AG04450 (cell line): ENCODE data around the gene IFI6.

DNA sequence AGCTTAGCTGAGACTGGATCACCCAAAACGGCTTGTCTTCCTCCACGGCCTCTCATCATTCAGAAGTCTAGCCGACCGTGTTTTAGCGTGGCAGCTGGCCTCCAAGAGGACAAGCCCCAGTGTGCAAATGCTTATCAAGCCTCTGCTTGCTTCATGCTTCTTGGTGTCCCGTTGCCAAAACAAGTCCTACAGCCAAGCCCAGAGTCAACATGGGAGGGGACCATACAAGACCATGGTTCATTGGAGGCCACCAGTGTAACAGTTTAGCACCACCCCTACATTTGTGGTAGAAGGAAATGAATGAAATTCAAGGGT is 10.6 kb upstream of the KDF1 start:
- CAGE, long polyA plus RNA, result no peak
- RRBS, result no CpG with 5 or more reads among the region's 6 CpGs

GRCh38 chr1:27005571-27006100 is 7.0 kb downstream of the TENT5B start:
- CAGE, long polyA plus RNA, result no peak
- RRBS, result no CpG with 5 or more reads among the region's 12 CpGs

DNA sequence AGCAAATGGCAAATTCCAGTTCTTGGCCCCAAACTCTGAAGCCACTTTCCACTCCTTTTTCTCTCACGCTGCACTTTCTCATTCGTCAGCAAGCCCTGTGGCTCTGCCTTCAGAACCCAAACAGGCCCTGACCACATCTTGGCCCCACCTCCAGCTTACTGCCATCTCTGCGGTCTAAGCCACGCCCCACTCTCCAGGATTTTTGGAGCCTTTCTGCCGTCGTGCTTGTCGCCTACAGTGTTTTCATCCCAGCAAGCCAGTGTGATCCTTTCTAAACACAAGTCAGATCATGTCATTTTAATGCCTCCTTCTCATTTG is 14.4 kb upstream of the TENT5B start:
- CAGE, long polyA plus RNA, result no peak
- RRBS, result no CpG with 5 or more reads among the region's 7 CpGs

DNA sequence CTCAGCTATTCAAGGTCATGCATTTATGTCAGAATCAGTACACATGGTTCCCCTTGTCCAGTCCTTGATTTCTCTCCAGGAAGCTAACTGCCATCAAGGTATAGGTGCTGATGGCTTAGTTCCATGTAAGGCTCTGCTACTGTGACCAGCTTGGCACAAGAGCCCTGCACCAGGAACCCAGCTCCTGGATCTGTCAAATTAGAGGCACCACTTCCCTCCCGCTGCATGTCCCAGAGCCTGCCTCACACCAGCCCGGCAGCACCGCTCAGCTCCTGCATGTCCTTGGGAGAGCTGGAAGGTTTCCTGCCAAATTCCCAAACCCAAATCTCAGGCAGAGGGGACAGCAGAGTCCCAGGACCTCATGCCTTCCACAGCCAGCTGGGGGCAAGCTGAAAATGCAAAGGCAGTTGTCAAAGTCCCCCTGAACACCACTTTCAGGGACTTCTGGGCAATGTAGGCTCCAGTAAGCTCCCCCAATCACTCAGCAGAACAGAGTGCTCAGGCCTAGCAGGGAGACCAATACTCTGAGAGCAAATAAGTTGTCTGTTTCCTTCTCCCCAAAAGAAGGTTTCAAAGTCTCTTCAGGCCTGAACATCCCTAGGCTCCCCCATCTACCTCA is 2.3 kb downstream of the SLC9A1 start:
- CAGE, long polyA plus RNA, result no peak
- RRBS, result no CpG with 5 or more reads among the region's 3 CpGs

- CAGE, long polyA plus RNA, result no peak
- RRBS, result no CpG with 5 or more reads among the region's 9 CpGs
These were observed 37.0 kb upstream of the SLC9A1 start for GRCh38 chr1:27191761-27192512.

DNA sequence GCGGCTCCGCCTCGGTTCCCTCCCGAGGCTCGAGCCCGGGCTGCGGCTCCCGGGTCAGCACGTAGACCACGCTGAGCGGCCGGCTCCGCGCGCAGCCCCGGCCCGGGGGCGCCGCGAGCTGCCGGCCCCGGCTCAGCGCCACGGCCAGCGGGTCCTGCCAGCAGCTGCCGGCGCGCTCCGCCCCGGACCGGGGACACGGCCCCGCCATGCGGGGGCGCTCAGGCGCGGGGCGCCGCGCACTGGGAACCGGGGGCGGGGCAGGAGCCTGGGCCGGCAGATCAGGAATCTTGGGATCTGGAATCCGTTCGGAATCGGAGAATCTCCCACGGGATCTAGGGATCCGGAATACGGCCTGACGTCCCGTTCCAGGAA is 385 bp downstream of the MAP3K6 start:
- CAGE, long polyA plus RNA, result no peak
- RRBS, result 2% methylated on average over 29 of the region's 51 CpGs

DNA sequence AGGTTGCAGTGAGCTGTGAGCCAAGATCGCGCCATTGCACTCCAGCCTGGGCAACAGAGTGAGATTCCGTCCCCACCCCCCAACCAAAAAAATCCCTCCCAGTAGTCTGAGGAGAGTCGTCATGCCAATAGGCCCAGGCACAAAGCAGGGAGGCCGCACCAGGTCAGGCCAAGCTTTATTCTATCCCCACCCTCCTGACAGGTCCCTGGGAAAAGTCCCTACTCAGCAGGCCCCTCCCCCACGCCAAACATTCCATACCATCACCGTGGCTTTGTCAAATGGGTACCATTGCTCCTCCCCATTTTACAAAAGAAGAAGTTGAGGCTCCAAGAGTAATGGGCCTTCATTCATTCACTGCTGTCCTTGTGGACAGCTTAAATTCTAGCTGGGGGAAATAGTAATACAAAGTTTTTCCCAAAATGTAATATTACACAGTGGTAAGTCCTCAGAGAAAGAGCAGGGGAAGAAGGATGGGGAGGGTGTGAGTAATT is 5.4 kb downstream of the GPR3 start:
- CAGE, long polyA plus RNA, result no peak
- RRBS, result no CpG with 5 or more reads among the region's 7 CpGs

DNA sequence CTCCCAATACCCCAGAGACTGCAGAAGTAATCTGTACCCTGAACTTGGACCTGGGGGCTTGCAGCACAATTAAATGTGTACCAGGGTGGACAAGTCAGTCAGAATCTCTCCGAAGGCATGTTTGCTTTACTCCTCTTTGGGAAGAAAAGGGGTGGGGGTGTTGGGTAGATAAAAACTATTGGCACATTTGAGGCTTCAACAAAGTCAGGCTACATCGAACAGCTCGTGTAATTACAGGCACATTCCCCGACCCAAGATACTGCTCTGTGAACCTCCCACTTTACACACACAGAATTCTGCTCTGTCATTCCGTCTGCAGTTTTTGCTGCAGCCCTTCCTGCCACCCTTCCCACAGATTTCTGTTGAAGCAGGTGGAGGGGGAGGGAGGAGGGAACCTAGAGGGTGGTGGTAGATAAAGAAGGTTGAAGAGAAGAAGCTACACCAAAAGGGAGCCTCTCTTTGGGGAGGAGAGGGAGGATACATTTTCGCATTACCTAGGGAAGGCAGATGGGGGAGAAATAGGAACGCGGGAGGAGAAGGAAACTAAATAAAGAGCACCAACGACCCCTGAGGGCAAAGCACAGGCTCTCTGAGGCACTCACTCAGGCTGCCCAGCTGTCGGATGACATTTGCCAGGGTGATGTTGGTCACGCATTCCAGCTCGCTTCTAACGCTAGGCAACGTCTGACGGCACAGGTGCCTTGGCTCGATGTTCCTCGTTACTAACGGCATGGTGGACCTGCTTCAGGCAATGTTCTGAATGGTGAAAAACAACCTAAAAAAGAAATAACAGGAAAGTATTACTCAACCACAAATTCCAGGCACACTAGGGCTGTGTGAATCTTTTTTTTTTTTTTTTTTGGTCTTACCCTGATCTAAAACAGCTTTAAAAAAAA is 36.0 kb downstream of the GPR3 start:
- CAGE, long polyA plus RNA, result no peak
- RRBS, result no CpG with 5 or more reads among the region's 18 CpGs

DNA sequence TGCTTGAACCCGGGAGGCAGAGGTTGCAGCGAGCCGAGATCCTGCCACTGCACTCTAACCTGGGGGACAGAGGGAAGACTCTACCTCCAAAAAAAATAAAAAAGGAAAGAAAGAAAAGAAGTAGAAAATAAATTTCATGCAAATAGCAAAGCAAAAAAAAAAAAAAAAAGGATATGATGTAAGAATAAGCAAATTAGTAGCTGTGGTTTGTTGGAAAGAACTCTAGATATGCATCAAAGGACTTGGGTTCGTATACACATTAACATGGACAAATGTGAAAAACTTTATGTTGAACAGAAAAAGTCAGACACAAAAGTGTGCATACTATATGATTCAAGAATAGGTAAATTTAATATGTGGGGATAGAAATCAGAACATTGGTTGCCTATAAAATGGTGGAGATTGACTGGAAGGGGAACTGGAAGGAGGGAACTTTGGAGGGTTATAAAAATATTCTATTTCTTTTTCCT is 11.8 kb downstream of the WASF2 start:
- CAGE, long polyA plus RNA, result no peak
- RRBS, result no CpG with 5 or more reads among the region's 4 CpGs

- CAGE, long polyA plus RNA, result no peak
- RRBS, result no CpG with 5 or more reads among the region's 7 CpGs
These were observed 30.7 kb upstream of the WASF2 start for GRCh38 chr1:27520417-27521223.

GRCh38 chr1:27532428-27532830 is 42.5 kb upstream of the WASF2 start:
- CAGE, long polyA plus RNA, result no peak
- RRBS, result no CpG with 5 or more reads among the region's 9 CpGs

- CAGE, long polyA plus RNA, result no peak
- RRBS, result no CpG with 5 or more reads among the region's 15 CpGs
These were observed 45.6 kb upstream of the WASF2 start for GRCh38 chr1:27535183-27536432.

DNA sequence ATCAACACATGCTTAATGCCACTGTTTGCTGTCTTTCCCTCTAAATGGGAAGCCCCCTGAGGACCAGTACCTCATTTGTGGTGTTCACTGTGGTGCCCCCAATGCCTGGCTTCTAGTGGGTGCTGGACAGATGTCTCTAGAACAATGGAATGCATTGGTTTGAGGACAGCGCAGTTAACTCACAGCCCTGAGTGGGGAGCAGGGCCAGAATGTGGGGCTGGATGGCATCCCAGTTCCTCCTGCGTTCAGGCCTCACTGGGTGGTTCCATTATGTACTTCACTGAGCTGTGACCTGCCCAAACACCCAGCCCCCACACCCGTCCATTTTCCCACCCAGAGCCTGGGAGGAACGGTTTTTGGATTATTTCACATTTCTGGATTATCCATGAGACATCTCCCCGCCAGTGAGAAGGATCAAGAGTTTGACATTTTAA is 55.2 kb upstream of the WASF2 start:
- CAGE, long polyA plus RNA, result no peak
- RRBS, result no CpG with 5 or more reads among the region's 5 CpGs

DNA sequence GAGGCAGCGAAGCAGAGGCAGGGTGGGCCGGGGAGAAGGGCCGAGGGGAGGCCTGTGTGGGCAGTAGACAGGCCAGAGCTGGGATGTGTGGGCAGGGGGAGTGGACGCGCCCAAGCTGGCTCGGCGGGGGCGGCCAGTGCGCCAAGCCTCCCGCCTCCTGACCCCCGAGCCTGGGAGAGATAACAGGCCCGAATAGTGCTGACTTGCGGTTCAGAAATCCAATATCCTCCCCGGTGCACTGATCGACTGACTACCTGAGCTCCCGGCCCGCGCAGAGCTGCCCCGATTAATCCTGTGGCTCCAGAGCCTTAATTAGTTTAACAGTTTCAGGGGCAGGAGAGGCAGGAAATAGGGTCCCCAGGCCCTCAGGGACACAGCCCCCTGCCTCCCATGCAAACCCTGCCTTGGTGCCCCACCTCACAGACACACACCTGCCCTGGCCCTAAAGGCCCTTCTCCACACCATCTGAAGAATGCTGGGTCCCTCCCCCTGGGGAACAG is 41.8 kb downstream of the AHDC1 start:
- CAGE, long polyA plus RNA, result no peak
- RRBS, result no CpG with 5 or more reads among the region's 19 CpGs

GRCh38 chr1:27592479-27593207 is 11.3 kb downstream of the AHDC1 start:
- CAGE, long polyA plus RNA, result no peak
- RRBS, result no CpG with 5 or more reads among the region's 21 CpGs

DNA sequence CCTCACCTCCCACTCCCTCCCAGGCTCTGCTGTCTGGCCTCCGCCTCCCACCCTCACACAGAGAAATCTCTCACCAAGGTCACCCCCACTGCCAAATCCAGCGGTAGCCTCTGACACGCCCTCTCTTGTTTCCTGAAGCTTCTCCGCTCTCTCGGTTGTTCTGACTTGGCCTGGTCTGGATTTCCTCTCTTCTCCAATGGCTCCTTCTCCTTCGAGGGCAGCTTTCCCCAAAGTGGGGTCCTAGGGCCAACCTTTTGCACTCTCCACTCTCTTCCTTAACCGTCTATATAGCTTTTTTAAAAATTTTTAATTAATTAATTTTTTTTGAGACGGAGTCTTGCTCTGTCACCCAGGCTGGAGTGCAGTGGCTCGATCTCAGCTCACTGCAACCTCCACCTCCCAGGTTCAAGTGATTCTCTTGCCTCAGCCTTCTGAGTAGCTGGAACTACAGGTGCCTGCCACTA is 15.0 kb upstream of the AHDC1 start:
- CAGE, long polyA plus RNA, result no peak
- RRBS, result no CpG with 5 or more reads among the region's 9 CpGs

GRCh38 chr1:27635437-27636028 is 548 bp upstream of the FGR start:
- CAGE, long polyA plus RNA, result no peak
- RRBS, result no CpG with 5 or more reads among the region's 7 CpGs

GRCh38 chr1:27672017-27672740 is at the start of gene IFI6:
IFI6 (minus strand) TSS chr1:27672192.
- CAGE, long polyA plus RNA, result start-site peak on the minus strand at chr1:27672197-27672233, 51 and 43 reads in 2 replicates
- RRBS, result 25% methylated on average over 1 of the region's 10 CpGs

DNA sequence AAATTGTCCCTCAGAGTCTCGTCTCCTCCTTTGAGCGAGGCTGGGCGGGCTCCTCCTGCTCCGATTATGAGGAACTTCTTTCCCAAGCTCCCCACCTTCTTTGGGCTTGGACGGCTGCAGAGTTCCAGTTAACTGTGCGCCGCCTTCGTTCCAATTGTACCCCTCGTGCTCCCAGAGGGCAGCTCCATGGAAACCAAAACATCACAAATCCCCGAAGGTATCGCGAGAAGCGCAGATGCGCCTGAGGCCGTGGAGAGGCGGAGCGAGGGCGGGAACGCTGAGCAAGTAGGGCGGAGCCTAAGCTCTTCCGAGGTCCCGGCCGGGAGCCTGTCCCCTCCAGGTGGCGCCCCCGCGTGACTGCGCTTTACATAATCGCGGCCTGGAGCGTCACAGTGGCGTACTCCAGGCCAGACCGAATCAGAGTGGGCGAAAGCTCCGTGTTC is 317 bp upstream of the FAM76A start:
- CAGE, long polyA plus RNA, result no peak
- RRBS, result no CpG with 5 or more reads among the region's 34 CpGs

DNA sequence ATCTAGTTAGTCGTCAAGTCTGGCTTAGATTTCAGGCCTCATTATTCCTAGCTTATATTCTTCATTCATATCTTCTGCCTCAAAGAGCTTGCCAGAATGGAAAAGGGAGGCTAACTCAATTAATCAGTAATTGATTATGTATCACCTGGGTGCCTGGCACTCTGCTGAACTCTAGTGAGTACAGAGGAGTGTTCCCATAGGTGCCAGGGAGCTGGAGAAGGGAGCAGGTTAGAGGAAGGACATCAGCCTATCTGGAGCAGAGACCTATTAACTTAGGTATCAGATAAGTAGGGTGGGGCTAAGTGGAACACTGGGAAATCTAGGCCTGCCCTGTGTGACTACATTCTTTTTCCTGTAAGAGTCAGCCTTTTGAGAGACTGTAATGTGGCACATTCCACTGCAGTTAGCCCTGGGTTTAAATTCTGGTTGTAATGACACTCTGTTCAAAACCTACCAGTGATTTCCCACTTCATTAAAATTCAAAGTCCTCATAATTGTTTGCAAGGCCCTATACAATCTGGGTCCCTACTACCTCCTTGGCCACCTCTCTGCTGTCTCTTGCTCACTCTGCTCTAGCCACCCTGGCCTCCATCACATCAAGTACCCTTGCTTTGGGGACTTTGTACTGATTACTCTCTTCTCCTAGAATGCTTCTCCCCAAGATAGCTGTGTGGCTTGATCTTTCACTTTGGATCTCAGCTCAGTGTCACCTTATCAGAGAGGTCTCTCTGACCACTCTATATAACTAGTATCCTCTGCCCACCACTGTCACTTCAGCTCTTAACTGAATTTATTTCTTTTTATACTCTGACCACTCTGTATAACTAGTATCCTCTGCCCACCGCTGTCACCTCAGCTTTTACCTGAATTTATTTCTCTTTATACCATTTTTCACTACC is 12.9 kb downstream of the STX12 start:
- CAGE, long polyA plus RNA, result no peak
- RRBS, result no CpG with 5 or more reads among the region's 2 CpGs